Paraaortic lymph node (tissue), 1 donor: Measurements from ENCODE around the genes CLPP, CRB3 and DENND1C.

GRCh38 chr19:5977039-5977485 is 878 bp downstream of the RANBP3 start:
- PRO-cap, result no peak

- PRO-cap, result no peak
Observed at GRCh38 chr19:6056899-6058053, 53.0 kb downstream of the RFX2 start.

GRCh38 chr19:6062821-6063397 is 47.4 kb downstream of the RFX2 start:
- PRO-cap, result no peak

GRCh38 chr19:6064202-6065141 is 45.8 kb downstream of the RFX2 start:
- PRO-cap, result no peak

GRCh38 chr19:6161586-6161960 is 26.1 kb downstream of the ACSBG2 start:
- PRO-cap, result no peak

GRCh38 chr19:6220282-6220739 is 59.5 kb downstream of the MLLT1 start:
- PRO-cap, result unidirectional peak, plus-strand start at chr19:6220604

DNA sequence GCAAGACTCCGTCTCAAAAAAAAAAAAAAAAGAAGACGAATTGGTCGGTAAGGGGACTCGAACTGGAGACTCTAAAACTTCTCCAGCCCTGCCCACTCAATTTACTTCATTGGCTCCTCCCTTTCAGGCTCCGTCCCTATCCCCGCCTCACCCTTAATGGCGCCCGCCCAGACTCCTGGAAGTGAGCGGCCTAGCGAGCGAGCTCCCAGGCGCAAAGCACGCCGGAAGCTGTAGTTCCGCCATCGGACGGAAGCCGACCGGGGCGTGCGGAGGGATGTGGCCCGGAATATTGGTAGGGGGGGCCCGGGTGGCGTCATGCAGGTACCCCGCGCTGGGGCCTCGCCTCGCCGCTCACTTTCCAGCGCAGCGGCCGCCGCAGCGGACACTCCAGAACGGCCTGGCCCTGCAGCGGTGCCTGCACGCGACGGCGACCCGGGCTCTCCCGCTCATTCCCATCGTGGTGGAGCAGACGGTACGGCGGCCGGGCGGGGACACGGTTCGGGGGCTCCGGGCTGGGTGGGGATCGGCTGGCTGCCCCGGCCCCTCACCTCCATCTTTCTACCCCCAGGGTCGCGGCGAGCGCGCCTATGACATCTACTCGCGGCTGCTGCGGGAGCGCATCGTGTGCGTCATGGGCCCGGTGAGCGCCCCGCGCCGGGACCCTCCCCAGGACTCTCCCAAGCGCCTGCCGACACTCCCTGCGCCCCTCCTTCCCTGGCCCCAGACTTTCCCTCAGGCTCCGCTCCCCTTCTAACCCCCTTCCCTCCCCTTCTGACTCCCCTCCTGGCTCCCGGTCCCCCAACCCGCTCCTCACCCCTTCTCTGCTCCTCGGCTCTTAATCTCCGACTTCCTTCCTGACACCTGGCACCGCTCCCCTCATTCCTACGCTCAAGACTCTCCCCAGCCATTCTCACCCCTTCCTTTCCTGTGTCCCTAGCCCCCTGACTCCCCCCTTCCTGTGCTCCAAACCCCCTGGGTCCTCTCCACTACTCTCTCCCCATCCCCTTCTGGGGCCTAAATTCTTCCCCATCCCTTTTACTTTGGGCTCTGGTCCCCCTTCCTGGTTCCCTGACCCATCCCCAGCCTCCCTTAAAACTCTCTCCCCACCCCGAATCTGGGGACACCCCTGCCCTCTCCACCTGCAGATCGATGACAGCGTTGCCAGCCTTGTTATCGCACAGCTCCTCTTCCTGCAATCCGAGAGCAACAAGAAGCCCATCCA is at the start of gene CLPP:
CLPP (plus strand) TSS at position 231 of the 1,222 bp plus-strand sequence.
- PRO-cap, result unidirectional peak, plus-strand start at position 184 of the sequence; unidirectional peak, plus-strand start at position 295 of the sequence; unidirectional peak, plus-strand start at position 354 of the sequence

DNA sequence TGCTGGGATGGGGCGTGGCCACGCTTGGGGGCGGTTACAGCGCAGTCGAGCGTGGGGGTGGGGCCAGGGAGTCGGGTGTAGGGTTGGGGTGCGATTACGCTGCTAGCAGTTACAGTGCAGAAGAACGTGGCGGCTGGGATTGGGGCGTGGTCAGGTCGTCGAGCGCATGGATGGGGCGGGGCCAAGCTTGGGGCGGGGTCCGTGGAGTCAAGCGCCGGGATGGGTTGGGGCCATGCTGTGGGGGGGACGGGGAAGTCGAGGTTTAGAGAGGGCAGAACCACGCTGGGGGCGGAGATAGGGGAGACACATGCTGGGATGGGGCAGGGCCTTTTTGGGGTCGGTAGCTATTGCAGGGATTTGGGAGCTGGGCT is 795 bp downstream of the ALKBH7 start:
- PRO-cap, result bidirectional peak, plus-strand start at position 108 of the sequence, minus-strand start outside the sequence; unidirectional peak, plus-strand start at position 238 of the sequence

GRCh38 chr19:6373775-6374121 is 1.2 kb downstream of the ALKBH7 start:
- PRO-cap, result no peak

GRCh38 chr19:6414793-6416169 is 9.3 kb downstream of the KHSRP start:
- PRO-cap, result no peak

- PRO-cap, result bidirectional peak, plus-strand start at chr19:6425150, minus-strand start at chr19:6424811; unidirectional peak, plus-strand start at chr19:6425547
Observed at GRCh38 chr19:6425038-6425981, 699 bp upstream of the KHSRP start.

DNA sequence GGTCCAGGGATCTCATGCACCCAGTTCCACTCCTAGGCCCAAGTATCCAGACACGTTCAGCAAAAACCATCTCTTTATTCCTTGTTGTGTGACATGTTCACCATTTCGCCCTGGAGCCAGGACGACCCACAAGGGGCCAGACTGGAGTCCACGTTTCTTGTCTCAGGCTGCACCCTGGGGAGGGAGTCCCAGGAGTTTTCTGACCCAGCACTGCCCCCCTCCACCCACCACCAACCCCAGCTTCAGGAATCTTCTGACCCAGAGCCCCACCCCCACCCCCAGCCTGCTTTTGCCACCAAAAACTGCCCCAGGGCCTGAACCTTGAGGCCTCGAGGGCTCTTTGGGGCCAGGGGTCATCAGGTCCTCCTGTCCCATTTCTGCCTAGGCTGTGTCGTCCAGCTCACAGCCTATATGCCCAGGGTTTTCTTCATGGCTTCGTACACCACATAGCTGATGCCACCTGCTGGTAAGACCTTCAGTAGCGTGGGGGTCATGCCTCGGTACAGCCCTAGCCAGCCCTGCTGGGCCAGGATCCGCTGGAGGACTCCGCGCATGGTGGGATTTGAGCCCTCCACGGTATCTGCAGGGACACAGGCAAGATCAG is 1.5 kb upstream of the KHSRP start:
- PRO-cap, result no peak

DNA sequence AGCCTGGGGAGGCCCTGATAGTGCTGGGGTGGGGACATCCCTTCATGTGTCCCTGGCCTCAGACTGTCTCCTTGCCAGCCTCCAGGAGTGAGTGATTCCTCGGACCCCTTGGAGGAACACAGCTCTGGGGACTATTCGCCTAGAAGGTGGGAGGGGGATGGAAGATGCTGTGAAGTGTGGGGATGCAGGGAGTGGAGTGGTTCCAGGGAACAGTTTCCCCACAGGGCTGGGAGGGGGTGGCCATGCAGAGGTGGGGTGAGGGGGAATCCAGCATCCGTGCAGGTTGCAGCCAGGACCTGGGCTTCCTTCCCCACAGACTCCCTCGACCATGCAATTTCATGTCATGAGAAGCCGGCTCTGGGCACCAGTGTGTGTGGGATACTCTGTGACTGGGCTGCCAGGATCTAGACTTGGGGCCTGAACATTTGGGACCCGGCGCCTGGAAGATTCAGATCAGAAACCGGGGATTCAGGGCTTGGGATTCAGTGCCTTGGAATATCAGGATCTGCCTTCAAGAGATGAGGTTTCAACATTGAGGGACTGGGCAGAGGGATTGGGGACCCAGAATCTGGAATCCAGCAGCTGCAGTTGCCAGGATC is 7.0 kb upstream of the SLC25A41 start:
- PRO-cap, result no peak

GRCh38 chr19:6463807-6465020 is at the start of gene CRB3:
Gene CRB3, plus strand, starts transcription at chr19:6464271.
- PRO-cap, result unidirectional peak, plus-strand start at chr19:6464242; unidirectional peak, plus-strand start at chr19:6464290

- PRO-cap, result bidirectional peak, plus-strand start at chr19:6481878, minus-strand start at chr19:6481783
Observed at GRCh38 chr19:6481599-6482414, at the start of gene DENND1C. Gene DENND1C, minus strand, starts transcription at chr19:6481787.

DNA sequence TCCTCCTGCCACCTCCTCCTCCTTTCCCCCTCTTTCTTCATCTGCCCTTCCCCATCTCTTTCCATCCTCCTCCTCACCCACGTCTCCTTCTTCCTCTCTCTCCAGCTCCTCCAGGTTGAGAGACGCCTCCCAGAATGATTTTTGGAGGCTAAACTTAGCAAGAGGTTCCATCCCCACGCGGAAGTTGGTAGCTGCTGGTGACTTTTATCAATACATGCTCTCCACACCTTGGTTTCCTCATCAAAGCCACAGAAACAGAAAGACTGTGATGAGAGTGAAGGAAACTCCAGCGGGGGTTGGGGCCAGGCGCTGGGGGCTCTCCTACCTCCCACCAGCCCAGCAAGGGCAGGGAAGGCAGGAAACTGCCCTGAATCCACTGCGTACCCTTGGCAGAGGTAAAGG is 15.1 kb downstream of the TNFSF14 start:
- PRO-cap, result no peak

- PRO-cap, result no peak
Observed at GRCh38 chr19:6701941-6702906, 18.2 kb downstream of the C3 start.

DNA sequence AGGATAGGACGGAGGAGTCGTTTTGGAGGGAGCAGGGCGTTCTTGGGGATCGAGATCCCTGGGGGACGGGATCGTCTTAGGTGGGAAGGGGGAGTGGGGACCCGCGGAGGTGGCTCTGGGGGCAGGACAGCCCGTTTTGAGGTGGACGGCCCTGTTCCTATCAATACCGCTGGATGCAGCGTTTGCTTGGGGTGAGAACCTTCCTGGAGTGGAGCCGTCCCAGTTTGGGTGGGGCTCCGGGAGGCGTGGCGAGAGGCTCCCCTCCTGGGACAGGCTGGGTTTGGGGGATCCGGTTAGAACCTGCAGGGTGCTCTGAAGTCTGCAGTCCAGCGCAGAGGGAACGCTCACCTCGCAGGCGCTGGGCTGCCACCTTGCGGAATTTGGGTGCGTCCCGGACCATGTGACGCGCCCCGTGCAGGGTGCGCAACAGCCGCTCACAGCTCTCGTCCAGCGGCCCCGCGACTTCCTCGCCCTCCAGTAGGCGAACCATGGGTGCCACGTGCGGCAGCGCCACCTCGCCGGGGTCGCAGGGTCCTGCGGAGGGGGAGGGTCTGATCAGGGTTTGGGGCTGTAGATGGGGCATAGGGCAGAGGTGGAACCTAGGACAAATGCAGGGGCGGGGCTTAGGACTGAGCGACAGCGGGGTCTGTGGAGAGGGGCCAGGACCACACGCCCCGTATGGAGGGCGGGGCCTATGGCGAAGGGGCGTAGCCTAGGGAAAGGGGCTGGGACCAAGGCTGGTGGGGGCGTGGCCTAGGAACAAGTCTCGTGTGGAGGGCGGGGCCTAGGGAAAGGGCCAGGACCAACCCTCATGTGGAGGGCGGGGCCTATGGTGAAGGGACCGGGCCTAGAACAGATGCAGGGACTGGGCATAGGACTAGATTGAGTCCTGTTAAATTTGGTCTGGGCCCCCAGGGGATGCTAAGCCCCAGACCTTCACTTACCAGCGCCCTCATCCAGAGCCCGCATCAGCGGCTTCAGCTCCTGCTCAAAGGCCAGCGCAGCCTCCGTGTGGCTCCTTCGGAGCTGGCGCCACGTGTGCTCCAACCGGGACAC is 13.8 kb downstream of the SH2D3A start:
- PRO-cap, result bidirectional peak, plus-strand start at position 324 of the sequence, minus-strand start at position 175 of the sequence

GRCh38 chr19:7257658-7258098 is 36.5 kb downstream of the INSR start:
- PRO-cap, result no peak

GRCh38 chr19:7482735-7483684 is 5.8 kb downstream of the PEX11G start:
- PRO-cap, result unidirectional peak, plus-strand start at chr19:7483424